Caco-2 (cell line): ENCODE data around the genes ITM2C, GPR55 and NCL.

DNA sequence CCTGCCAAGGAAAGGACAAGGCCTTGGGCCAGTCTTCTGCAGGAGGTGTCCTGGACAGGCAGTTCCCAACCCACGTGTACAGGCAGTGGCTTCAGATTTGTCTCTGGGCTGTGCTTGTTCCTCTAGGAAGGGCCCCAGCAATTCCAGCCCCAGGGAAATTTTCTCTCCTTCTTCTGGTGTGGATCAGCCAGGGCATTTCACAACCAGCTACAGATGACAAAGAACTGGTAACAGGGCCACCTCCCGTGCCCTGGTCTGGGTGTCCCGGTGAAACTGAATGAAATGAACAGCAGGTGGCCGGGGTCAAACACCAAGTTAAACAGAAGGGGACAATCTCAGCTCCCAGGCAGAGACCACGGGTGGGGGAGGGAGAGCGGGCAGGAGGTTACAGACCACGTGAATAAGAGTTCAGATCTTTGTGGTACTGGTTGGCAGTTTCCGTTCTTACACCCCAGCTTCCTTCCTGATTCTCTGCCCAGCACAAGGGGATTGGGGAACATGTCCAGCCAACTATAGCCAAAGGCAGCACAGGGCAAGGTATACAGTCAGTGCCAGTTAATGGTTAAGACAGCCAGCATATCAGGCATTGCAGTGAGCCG is 52.1 kb upstream of the CAB39 start:
- PRO-cap, result no peak
- RRBS, result no CpG with 5 or more reads among the region's 9 CpGs

DNA sequence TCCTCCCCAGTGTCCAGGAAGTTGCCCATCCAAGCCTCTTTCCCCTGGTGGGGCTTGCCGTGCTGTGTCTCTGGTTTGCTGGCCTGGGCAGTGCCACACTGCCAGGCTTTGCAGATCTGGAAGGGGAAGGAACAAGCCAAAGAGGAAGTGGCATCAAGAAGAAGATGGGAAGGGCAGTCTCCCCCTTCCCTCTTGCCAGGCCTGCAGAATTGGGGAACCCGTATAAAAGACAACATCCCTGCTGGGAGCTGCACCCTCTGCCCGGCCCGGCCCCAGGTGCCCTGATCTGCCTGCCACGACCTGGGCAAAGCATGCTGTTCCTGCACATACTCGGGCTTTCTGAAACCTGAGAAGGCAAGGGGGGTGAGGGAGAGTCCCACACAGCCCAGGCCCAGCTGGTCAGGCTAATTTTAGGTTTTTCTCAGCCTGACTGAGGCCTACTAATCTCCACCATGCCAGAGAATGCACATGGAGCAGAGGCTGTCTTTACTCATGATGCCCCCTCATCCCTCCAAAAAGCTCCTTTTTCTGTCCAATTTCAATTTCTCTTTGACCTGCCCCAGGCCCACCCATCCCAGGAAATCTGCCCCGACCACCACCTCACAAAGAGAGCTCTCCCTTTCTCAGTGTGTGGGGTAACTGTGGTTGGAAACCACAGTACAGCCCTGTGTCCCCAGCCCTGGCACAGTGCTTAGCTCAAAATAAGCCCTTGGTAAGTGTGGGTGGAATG is 44.0 kb upstream of the CAB39 start:
- PRO-cap, result no peak
- RRBS, result no CpG with 5 or more reads among the region's 7 CpGs

DNA sequence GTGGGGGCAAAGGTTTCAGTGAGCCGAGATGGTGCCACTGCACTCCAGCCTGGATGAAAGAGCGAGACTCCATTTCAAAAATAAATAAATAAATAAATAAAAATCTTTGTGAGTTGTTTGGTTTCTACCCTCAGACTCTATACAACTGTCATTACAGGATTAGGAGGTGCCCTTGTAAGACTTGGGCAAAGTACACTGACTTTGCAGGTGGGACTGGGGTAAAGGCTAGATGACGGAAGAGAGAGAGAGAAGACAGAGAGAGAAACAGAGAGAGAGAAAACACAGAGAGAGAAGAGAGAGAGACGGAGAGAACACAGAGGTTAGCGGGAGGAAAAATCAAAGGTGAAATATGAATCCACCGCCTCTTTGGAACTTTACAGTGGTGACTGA is 25.3 kb upstream of the CAB39 start:
- PRO-cap, result no peak
- RRBS, result no CpG with 5 or more reads among the region's 6 CpGs

GRCh38 chr2:230731022-230731407 is 18.4 kb downstream of the CAB39 start:
- PRO-cap, result no peak
- RRBS, result no CpG with 5 or more reads among the region's 2 CpGs

DNA sequence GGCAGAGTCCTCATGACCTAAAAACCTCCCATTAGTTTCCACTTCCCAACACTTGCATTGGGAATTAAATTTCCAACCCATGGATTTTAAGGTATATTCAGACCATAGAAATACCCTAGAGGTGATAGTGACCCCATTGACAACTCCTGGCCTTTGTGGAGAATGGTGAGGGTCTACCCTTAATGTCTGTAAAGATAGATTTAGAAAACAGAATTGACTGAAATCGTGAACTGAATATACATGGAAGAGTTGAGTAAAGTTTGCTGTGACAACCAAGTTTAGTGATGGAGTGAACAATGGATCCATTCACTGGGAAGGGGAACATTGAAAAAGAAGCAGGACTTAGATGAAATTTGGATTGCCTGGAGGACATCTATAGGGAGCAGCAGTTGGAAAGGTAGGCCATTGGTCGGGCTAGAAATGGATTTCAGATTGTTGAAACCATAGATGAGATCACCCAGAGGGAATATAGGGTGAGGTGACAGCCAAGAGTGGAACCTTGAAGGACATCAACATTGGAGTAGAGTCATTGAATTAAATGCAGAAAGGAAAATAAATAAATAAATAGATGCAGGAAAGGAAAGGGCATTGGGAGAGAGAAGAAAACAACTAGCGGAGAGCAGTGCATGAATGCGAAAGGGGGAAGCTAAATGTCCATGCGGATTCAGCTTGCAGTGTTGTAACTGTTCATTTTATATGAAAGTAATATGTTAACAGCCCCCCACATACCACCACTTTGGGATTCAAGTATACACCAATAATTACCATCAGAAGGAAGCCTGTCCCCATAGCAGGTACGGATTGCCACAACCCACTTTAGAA is 40.1 kb downstream of the CAB39 start:
- PRO-cap, result no peak
- RRBS, result no CpG with 5 or more reads among the region's 6 CpGs

GRCh38 chr2:230797374-230798252 is 67.1 kb upstream of the ITM2C start:
- PRO-cap, result no peak
- RRBS, result no CpG with 5 or more reads among the region's 6 CpGs

GRCh38 chr2:230864423-230865163 is at the start of gene ITM2C:
Gene ITM2C, plus strand, starts transcription at chr2:230864942.
- PRO-cap, result bidirectional peak, plus-strand start at chr2:230864948, minus-strand start at chr2:230864772
- RRBS, result 4% methylated on average over 34 of the region's 72 CpGs

DNA sequence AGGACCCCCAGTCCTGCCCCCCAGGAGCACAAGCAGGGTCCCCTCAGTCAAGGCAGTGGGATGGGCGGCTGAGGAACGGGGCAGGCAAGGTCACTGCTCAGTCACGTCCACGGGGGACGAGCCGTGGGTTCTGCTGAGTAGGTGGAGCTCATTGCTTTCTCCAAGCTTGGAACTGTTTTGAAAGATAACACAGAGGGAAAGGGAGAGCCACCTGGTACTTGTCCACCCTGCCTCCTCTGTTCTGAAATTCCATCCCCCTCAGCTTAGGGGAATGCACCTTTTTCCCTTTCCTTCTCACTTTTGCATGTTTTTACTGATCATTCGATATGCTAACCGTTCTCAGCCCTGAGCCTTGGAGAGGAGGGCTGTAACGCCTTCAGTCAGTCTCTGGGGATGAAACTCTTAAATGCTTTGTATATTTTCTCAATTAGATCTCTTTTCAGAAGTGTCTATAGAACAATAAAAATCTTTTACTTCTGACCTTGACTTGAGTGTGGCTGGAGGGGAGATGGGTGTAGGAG is 14.1 kb downstream of the ITM2C start:
- PRO-cap, result no peak
- RRBS, result no CpG with 5 or more reads among the region's 9 CpGs

DNA sequence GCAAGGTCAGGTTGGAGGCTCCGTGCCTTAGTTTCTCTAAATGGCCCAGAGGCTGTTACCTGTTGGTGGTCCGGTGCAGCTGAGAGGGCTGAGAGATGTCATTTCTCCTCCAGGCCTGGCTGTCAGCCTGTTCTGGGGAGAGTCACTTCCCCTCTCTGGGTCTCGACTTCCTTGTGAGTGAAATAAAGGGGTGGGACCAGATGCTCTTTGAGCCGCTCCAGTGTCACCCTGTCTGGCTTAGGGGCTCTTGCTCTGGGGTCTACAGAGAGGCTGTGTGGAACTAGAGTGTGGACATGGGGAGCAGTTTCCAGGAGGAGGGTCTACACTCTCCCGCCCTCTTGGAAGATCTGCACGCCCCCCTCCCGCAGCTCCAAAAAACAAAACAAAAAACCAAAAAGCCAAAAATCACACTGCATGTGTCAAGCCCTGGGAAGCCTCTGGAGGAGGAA is at the start of gene GPR55:
Gene GPR55, minus strand, starts transcription at position 134 of the 449 bp plus-strand sequence.
- PRO-cap, result no peak
- RRBS, result no CpG with 5 or more reads among the region's 7 CpGs

- PRO-cap, result no peak
- RRBS, result no CpG with 5 or more reads among the region's 9 CpGs
Observed at GRCh38 chr2:230927524-230928022, 2.5 kb upstream of the GPR55 start.

GRCh38 chr2:230957261-230957664 is 32.2 kb upstream of the GPR55 start:
- PRO-cap, result no peak
- RRBS, result 2% methylated on average over 13 of the region's 35 CpGs

GRCh38 chr2:231222190-231222495 is 23.7 kb downstream of the ARMC9 start:
- PRO-cap, result no peak
- RRBS, result no CpG with 5 or more reads among the region's 4 CpGs

GRCh38 chr2:231288551-231288919 is 90.1 kb downstream of the ARMC9 start:
- PRO-cap, result no peak
- RRBS, result no CpG with 5 or more reads among the region's 8 CpGs

- PRO-cap, result no peak
- RRBS, result no CpG with 5 or more reads among the region's 3 CpGs
Observed at GRCh38 chr2:231382583-231382807, 13.0 kb upstream of the B3GNT7 start.

DNA sequence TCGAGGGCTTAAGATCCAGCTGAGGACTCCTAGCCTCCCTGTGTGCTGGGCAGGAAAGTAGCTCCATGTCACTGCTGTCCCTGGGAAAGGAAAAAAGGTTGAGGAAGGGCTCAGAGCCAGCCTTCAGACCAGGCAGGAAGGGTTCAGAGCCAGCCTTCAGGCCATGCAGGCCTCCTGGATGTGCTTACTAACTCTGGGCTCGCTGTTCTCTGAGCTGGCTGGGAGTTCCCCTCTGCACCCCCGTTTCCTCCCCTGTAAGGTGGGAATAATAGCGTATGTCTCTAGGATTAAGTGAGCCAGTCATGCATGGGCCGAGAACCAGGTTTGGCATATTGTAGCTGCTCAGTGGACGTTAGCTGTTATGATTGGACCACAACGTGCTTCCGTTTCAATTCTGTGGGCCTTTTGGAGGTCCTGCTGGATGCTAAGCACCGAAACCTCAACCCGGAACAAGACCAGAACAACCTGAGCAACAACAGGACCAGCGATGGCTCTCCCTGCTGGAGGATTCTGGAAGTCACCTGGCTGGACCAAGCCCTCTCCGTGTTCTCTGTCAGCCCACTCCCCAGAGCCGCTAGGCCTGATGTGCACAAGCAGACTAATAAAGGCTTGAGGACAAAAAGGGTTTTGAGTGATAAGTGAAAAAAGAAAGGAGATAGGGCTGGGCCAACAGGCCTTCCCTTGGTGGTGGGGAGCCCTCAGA is 989 bp upstream of the B3GNT7 start:
- PRO-cap, result no peak
- RRBS, result no CpG with 5 or more reads among the region's 13 CpGs

- PRO-cap, result no peak
- RRBS, result no CpG with 5 or more reads among the region's 10 CpGs
Observed at GRCh38 chr2:231452593-231453263, 11.6 kb downstream of the NCL start.

GRCh38 chr2:231455711-231456417 is 8.4 kb downstream of the NCL start:
- PRO-cap, result no peak
- RRBS, result no CpG with 5 or more reads among the region's 8 CpGs

- PRO-cap, result no peak
- RRBS, result no CpG with 5 or more reads among the region's 4 CpGs
Observed at GRCh38 chr2:231463019-231463565, 1.2 kb downstream of the NCL start.

- PRO-cap, result bidirectional peak, plus-strand start at chr2:231463884, minus-strand start at chr2:231463723; bidirectional peak, plus-strand start at chr2:231464197, minus-strand start at chr2:231464144; bidirectional peak, plus-strand start at chr2:231464763, minus-strand start at chr2:231464484
- RRBS, result 3% methylated on average over 9 of the region's 103 CpGs
Observed at GRCh38 chr2:231463566-231464555, at the start of gene NCL. Gene NCL, minus strand, starts transcription at chr2:231464484.

DNA sequence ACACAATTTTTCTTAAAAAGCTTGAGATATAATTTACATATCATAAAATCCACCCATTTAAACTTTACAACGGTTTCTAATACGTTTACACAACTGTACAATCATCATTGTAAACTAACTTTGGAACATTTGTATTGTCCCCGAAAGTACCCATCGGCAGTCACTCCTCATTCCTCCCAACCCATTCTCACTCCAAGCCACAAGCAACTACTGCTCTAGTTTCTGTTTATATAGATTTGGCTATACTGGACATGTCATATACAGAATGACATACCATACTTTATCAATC is 32.8 kb downstream of the NMUR1 start:
- PRO-cap, result no peak
- RRBS, result no CpG with 5 or more reads among the region's 4 CpGs